Endometrial microvascular endothelial cells (primary cell): Measurements from ENCODE around the genes PSG3, PSG7, PHLDB3, CADM4, ZNF230, ZNF223 and ZNF227.

DNA sequence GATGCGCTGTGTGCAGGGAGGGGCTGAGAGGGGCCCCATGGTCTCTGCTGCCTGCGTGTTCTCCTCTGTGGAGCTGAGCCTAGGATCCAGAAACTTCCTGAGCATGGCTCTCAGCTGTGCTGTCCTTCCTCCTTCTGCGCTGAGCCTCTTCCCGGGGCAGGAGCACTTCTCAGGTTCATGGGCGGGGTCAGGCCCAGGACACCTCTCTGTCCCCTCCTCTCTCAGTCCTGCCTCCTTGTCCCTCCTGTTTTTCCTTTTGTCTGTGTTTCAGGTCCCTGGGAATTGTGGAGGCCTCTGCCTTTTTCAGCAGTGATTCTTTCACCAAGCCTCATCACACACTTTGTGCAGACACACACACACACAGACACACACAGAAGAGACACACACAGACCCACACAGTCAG lies at the start of gene PSG3:
Gene PSG3, minus strand, starts transcription at position 136 of the 403 bp plus-strand sequence.
- RAMPAGE, long total RNA = no peak

GRCh38 chr19:42936993-42937508 lies at the start of gene PSG7:
PSG7 (minus strand) TSS chr19:42937207.
- RAMPAGE, long total RNA = no peak

GRCh38 chr19:43265335-43265657 lies 4.0 kb downstream of the PSG9 start:
- RAMPAGE, long total RNA = no peak

- RAMPAGE, long total RNA = no peak
These were observed at the start of gene PHLDB3 for GRCh38 chr19:43504237-43505373. PHLDB3 (minus strand) TSS chr19:43504746.

DNA sequence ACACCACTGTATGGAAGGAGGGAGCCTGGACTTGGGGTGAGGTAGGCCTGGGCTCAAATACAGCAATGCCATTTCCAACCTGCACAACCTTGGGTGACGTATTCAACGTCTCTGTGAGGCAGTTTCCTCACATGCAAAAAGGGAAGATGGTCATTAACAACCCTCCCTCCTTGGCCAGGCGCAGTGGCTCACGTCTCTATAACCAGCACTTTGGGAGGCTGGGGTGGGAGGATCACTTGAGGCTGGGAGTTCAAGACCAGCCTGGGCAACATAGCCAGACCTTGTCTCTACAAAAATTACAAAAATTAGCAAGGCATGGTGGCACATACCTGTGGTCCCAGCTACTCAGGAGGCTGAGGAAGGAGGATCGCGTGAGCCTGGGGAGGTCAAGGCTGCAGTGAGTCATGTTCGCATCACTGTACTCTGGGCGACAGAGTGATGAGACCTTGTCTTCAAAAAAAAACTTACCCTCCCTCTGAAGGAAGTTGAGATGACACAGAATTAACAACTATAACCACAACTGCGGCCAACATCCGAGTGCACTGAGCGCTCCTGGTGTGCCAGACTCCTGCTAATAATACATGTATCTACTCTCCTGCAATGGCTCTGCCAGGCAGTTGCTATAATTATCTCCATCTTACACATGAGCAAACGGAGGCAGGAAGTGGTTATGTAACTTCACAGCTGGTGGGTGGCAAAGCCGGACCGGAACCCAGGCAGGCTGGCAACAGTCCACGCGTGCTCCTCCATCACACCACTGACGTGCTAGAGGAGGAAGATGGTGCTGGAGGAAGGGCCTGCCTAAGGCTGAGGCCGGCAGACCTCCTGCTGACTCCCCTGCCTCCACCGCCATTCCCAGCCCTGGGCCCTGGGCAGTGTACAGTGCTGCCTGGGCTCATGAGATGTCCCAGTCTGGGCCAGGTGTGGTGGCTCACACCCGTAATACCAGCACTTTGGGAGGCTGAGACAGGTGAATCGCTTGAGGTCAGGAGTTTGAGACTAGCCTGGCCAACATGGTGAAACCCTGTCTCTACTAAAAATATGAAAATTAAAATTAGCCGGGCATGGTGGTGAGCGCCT lies 12.7 kb downstream of the XRCC1 start:
- RAMPAGE, long total RNA = no peak

DNA sequence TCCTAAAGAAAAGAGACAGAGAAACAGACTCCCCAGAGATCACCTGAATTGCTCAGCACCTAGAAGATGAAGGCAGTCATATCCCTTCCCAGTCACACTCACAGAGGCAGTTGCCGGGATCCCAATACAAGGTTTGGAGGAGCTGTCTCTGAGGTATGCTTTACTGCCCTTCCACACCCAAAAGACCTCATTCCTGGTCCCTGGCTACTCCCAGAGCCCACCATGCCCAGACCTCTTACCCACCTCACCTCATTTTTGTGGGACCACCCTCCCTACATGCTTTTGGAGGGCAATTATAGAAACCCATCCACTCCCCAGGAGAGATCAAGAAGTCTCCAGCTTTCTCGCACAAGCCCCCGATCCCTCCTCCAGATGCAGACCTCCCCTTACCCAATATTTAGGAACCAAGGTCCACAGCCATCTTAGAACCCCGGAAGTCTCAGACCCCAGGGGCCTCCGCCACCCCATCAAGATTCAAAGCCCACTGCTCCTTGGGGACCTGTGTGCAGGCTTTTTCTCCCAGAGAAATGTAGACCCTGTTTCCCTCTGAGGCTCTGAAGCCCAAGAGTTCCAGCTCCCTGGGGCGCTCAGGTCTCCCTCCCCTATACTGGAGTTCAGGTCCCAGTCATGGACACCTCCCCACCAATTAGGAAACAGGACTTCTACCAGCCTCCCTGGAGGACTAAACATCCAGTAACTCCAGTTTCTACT lies 5.0 kb downstream of the IRGQ start:
- RAMPAGE, long total RNA = no peak

DNA sequence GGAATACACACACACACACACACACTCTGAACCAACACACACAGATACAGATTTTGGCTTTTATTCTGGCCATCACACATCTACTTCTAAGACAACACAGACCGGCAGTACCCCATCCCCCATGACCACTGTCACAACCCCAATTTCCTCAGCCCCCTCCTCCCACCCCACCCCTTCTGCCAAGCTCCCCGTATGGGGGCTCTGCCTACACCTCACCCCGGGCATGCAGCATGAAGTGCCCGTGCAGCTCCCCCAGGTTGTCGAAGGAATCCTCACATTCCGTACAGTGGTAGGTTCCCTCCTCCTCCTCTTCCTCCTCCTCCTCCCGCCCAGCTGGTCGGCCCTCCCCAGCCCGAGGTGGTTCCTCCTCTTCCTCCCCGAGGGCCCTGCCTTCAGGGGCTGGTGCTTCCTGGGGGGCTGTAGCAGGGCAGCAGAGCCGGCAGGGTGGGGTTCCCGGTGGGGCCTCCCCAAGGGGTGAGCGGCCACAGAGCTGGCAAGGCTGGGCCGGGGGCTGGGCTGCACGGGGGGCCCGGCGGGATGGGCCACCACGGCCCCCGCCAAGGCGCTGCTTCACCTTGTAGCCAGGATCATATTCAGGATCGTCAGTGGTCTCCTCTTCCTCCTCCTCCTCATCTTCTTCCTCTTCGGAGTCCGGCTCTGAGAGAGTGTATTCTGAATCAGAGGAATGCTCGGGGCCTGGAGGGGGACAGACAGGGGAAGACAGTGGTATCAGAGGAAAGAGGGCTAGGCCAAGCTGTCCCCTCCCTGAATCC lies 4.3 kb upstream of the SRRM5 start:
- RAMPAGE, long total RNA = no peak

GRCh38 chr19:43625966-43626433 lies 6.6 kb upstream of the ZNF428 start:
- RAMPAGE, long total RNA = no peak

DNA sequence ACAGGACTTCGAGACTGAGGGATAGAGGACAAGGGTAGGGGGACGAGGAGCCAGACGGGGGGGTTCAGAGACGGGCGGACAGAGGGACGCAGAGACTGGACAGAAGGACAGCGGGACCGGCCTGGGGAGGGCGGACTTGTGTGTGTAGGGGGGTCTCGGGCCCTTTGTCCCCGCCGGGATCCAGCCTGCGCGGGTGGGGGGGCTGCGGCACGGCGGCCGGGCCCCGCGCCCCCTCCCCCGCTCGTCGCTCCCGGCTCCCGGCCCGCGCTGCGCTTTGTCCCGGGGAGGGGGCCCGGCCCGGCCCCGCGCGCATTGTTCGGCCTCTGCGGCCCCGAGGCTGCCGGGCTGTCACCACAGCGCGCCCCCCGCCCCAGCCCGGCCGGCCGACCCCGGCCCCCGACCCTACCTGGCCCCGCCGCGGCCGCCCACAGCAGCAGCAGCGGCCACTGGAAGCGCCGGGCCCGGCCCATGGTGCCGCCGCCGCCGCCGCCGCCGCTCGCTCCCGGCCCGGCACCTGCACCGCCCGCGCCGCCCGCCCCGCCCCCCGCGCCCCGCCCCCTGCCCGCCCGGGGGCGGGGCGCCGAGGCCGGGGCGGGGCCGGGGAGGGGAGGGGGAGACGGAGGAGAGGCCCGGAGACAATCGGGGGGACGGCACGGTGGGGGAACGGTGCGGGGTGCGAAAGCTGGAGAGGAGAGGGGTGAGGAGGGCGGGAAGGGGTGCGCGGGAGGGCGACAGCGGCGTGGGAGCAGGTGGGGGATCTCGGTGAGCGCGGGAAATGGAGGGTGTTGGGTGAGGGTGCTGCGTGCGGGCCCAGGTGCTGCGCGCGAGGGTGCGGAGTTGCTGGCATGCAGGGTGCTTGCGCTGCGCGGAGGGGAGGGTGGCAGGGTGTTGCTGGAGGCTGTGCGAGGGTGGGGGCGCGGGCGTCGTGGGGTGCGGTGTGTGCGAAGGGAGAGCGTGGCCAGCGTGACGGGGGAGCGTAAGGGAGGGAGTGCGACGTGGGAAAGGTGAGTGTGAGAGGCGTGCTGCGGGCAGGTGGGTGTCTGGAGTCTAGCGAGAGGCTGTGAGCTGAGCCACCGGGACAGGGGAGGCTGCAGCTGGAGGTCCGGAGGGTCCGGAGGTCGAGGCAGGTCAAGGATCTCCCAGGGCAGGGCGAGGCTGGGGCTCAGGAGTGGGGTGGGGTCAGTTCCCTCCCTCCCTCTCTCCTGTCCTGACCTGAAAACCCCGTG lies at the start of gene CADM4:
Gene CADM4, minus strand, starts transcription at position 530 of the 1,226 bp plus-strand sequence.
- RAMPAGE, long total RNA = no peak

GRCh38 chr19:43662492-43662888 lies 7.5 kb downstream of the PLAUR start:
- RAMPAGE, long total RNA = no peak

GRCh38 chr19:43674658-43675041 lies 4.7 kb upstream of the PLAUR start:
- RAMPAGE, long total RNA = no peak

DNA sequence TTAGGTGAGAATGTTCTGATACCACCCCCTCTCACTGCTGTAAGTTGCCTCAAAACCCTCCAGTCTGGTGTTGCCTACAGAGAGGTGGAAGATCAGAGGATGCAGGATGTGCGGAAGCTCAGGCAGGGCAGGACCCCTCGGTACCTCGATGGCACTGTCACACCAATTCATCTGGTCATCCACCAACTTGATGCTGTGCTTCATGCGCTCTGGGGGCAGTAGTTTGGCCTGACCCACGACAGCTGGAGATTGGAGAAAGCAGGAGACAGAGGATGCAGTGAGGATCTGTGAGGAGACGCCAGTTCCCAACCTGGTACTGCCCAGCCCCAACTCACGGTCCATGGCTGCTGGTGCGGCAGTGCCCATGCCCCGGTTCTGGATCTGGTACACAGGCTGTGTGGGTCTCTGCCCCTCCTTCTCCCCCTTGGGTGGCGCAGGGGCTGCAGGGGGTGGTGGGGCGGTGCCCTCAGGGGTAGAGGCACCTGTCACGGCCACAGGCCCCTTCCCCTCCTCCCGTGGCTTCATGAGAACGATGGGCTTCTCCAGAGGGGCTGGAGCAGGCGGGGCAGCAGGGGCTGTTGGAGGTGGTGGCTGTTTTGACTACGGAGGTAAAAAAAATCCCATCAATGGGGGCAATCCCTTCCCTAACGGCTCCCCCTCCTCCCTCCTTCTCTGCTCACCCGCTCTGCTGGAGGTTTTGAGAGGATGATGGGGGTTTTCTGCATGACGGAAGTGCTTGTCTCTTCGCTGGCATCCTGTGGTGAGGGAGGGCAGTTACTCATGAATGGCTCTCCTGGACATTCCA lies 7.3 kb downstream of the SMG9 start:
- RAMPAGE, long total RNA = no peak

- RAMPAGE, long total RNA = no peak
These were observed at the start of gene ZNF230 for GRCh38 chr19:44002292-44003148. ZNF230 (plus strand) TSS chr19:44002957.

DNA sequence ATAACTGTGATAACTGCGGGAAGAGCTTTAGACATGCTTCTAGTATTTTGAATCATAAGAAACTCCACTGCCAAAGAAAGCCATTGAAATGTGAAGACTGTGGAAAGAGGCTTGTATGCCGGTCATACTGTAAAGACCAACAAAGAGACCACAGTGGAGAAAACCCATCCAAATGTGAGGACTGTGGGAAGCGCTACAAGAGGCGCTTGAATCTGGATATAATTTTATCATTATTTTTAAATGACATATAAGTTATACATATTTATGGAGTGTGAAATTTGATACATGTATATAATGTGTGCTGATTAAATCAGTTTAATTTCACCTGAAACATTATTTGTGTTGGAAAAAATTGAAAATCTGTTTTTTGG lies 7.6 kb downstream of the ZNF222 start:
- RAMPAGE, long total RNA = no peak

- RAMPAGE, long total RNA = no peak
These were observed 719 bp upstream of the ZNF223 start for GRCh38 chr19:44051060-44051574.

- RAMPAGE, long total RNA = no peak
These were observed at the start of gene ZNF223 for GRCh38 chr19:44051694-44052243. ZNF223 (plus strand) TSS chr19:44052036.

DNA sequence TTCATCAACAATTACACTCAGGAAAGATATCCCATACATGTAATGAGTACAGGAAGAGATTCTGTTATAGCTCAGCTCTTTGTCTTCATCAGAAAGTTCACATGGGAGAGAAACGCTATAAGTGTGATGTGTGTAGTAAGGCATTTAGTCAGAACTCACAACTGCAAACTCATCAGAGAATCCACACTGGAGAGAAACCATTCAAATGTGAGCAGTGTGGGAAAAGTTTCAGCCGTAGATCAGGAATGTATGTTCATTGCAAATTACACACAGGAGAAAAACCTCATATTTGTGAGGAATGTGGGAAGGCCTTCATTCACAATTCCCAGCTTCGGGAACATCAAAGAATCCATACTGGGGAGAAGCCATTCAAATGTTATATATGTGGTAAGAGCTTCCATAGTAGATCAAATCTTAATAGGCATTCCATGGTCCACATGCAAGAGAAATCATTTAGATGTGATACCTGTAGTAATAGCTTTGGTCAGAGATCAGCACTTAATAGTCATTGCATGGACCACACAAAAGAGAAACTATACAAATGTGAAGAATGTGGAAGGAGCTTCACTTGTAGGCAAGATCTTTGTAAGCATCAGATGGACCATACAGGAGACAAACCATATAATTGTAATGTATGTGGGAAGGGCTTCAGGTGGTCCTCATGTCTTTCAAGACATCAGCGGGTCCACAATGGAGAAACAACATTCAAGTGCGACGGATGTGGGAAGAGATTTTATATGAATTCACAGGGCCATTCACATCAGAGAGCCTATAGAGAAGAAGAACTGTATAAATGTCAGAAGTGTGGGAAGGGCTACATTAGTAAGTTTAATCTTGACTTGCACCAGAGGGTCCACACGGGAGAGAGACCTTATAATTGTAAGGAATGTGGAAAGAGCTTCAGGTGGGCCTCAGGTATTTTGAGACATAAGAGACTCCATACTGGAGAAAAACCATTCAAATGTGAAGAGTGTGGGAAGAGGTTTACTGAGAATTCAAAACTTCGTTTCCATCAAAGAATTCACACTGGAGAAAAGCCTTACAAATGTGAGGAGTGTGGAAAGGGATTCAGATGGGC lies 7.9 kb upstream of the ZNF224 start:
- RAMPAGE, long total RNA = no peak

GRCh38 chr19:44131958-44132761 lies 9.2 kb upstream of the ZNF234 start:
- RAMPAGE, long total RNA = no peak

DNA sequence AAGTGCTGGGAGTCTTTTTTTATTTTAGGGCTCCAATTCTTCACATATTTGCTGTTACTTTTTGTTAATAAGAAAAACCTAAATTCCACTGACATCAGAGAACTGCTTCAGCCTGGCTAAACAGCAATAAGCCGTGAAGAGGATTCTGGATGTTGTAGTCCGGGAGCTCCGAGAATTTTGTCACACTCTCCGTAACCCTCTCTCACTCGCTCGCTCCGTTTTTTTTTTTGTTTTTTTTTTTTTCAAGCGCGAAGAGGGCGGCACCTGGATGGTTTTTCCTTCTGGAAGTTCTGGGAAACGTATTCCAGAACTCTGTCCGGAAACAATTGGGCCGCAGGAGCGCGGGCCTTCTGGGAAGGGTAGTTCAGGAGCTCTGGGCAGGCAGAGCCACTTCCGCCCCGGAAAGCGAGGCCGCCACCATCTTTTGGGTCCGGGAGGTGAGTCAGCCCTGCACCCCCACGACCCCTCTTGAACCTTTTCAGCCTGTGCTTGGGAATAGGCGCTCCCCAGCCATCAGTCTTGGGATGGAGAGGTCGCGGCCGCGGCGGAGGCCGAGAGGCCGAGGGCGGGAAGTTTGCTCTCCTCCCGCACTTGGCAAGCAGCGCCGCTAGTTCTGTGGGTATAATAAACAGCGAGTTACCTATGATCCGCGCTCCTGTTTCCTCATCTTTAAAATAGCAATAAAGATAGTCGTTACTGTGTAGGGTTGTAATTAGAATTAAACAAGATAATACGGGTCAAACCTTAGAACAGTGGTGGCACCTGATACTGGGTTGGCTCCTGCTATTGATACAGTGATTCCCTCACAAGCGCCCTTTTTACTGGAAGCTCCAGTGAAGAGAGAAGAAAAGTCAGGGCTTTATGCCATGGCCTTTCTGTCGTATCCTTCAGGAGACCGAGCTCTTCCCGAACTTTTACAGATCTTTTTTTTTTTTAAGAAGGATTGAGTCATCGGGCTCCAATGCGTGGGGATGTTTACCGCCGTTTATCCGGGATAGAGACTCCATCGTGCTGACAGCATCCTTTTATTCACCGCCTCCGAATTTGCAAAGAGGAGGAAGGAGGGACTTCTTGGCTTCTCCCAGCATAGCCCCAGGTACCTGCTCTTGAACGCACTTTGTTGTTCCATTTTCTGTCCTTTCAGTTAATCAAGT lies at the start of gene ZNF227:
Gene ZNF227, plus strand, starts transcription at position 384 of the 1,154 bp plus-strand sequence.
- RAMPAGE, long total RNA = start-site peak on the plus strand centred at position 402 of the sequence, 52 bp wide, 23 and 22 reads in 2 replicates

- RAMPAGE, long total RNA = no peak
These were observed 630 bp downstream of the ZNF233 start for GRCh38 chr19:44260167-44260864.